Gastroesophageal sphincter (tissue), 4 donors: ENCODE results near the genes CAPRIN2 and DENND5B.

- PRO-cap = no peak
- RAMPAGE, long total RNA, 4 experiments = no peak in any of the 4 experiments
Measured at GRCh38 chr12:29617069-29617357, 119.5 kb upstream of the OVCH1 start.

DNA sequence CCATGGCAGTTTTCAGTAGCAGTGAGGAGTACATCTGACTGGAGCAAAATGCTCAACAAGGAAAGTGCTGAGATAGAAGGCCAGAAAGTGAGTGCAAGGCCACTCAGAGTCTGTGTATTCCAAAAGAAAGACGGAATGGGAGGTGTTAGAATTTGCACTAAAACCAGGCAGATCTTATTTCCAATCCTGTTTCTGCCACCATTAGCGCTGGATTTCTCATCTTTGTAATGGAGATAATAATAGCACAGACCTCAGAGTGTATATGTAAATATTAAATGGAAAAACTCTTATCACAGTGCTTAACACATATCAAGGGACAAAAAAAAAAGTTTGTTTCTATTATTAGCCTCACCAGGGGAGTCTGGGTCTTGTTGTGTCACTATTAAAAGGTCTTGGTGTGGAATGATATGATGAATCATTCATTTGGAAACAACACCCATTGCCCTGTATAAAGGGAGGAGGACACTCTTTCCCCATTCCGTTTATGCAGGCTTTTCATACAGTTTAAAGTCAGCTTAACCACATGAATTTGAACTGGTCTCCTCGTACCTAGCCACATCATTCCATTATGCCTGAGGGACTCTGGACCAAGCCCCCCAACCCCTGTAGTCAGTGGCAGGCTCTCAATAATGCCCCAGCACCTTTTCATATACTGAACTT, 349.6 kb downstream of the IPO8 start:
- PRO-cap = no peak
- RAMPAGE, long total RNA, 4 experiments = no peak in any of the 4 experiments

GRCh38 chr12:30506279-30506769, 189.3 kb downstream of the IPO8 start:
- PRO-cap = no peak
- RAMPAGE, long total RNA, 4 experiments = no peak in any of the 4 experiments

GRCh38 chr12:30694447-30694861, 1.2 kb downstream of the IPO8 start:
- PRO-cap = no peak
- RAMPAGE, long total RNA, 4 experiments = no peak in any of the 4 experiments

GRCh38 chr12:30728850-30729336, 25.9 kb downstream of the CAPRIN2 start:
- PRO-cap = no peak
- RAMPAGE, long total RNA, 4 experiments = no peak in any of the 4 experiments

DNA sequence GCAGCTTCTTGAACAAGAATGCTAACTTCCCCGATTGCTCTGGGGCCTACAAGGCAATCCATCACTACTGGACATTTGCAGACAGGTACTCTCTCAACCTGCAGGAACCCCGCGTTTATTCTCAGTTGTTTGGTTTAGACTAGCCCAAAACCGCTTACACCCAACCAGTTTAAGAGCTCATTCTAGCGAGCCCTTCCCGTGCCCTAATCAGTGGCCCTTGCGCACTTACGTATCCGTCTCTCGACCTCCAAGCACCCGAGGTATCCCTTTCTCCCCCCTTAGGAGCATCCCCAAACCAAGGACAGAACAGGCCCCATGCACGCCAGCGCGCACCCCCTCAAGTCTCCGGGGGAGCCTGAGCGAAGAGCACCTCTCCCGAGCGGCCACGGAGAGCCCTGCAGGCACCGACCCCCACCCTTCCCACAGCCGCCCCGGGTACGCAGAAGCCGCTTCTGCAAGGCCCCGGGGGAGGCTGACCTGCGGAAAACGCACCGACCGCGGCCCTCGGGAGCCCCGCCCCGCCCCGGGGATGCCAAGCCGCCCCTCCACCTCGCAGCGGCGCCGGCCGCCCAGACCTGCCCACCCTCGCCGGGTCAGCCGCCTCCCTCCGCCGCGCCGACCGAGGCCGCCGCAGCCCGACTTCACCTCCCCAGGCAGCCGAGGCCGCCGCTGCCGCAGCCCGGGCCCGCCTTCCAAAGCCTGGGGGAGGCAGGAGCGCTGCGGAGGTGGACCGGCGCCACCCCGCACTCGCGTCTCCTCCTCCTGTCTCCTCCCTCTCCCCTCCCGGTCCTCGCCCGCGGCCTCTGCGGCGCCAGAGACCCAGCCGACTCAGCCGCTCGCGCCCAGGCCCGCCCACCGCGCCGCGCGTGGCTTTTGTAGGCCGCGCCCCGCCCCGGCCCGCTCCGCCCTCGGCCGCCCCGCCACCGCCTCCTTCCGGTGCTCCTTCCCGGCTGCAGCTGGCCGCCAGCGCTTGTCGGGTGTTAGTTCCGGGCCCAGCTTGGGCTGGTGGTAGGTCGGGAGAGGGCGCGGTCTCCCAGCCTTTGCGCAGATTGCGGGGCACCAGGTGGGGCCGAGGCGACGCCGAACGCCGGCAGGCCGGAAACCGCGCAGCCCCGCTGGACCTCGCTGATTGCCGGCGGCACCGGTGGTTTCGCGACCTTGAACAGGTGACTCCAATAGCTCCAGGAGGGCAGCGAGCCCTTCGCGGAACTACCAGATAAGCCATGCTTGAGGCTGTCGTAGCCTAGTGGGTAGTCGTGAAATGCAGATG, at the start of gene CAPRIN2:
CAPRIN2 (minus strand) TSS at position 846 of the 1,270 bp plus-strand sequence.
- PRO-cap = bidirectional peak, plus-strand start at position 983 of the sequence, minus-strand start at position 671 of the sequence
- RAMPAGE, long total RNA, 4 experiments = start-site peak on the minus strand in 2 of 4 experiments, centred at positions 665 to 765 of the sequence, 86 to 142 reads per replicate

DNA sequence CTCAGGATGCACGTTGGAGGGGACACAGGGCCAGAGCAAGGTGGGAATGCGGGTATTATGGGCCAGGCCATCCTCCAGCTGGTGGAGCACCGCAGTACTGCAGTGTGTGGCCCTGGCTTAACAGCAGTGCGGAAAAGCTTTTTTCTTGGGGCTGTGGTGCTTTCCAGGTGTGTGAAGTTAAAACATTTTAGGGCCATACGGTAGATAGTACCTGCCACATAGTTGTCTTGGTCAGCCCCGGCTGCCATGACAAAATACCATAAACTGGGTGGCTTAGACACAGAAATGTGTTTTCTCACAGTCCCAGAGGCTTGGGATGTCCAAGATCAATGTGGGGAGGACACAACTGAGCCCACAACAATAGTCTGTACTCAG, 938 bp downstream of the DDX11 start:
- PRO-cap = no peak
- RAMPAGE, long total RNA, 4 experiments = no peak in any of the 4 experiments

DNA sequence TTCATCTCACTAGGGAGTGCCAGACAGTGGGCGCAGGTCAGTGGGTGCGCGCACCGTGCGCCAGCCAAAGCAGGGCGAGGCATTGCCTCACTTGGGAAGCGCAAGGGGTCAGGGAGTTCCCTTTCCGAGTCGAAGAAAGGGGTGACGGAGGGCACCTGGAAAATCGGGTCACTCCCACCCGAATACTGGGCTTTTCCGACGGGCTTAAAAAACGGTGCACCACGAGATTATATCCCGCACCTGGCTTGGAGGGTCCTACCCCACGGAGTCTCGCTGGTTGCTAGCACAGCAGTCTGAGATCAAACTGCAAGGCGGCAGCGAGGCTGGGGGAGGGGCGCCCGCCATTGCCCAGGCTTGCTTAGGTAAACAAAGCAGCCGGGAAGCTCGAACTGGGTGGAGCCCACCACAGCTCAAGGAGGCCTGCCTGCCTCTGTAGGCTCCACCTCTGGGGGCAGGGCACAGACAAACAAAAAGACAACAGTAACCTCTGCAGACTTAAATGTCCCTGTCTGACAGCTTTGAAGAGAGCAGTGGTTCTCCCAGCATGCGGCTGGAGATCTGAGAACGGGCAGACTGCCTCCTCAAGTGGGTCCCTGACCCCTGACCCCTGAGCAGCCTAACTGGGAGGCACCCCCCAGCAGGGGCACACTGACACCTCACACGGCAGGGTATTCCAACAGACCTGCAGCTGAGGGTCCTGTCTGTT, 89.7 kb downstream of the DDX11 start:
- PRO-cap = no peak
- RAMPAGE, long total RNA, 4 experiments = no peak in any of the 4 experiments

GRCh38 chr12:31370774-31371785, 45.1 kb upstream of the SINHCAF start:
- PRO-cap = no peak
- RAMPAGE, long total RNA, 4 experiments = no peak in any of the 4 experiments

- PRO-cap = no peak
- RAMPAGE, long total RNA, 4 experiments = no peak in any of the 4 experiments
Measured at GRCh38 chr12:31451875-31452567, 126.1 kb upstream of the SINHCAF start.

DNA sequence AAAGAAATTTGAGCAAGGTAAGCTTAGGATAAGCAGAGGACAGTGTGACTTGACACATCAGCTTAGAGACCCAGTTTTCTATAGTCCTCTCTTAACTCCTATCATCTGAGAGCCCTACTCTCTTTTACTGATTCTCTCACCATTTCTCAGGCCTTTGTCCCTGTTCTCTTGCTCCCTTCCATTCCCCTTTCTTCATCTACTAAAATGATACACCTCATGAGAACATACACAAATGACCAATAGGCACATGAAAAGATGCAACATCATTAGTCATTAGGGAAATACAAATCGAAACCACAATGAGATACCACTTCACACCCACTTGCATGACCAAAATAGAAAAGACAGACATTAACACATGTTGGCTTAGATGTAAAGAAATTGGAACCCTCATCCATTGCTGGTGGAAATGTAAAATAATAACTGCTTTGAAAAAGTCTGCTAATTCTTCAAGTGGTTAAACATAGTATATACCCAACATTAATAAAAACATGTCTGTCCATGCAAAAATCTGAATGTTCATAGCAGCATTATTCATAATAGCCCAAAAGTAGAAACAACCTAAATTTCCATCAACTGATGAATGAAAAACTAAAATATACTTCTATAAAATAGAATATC, 66.1 kb downstream of the DENND5B start:
- PRO-cap = no peak
- RAMPAGE, long total RNA, 4 experiments = no peak in any of the 4 experiments

DNA sequence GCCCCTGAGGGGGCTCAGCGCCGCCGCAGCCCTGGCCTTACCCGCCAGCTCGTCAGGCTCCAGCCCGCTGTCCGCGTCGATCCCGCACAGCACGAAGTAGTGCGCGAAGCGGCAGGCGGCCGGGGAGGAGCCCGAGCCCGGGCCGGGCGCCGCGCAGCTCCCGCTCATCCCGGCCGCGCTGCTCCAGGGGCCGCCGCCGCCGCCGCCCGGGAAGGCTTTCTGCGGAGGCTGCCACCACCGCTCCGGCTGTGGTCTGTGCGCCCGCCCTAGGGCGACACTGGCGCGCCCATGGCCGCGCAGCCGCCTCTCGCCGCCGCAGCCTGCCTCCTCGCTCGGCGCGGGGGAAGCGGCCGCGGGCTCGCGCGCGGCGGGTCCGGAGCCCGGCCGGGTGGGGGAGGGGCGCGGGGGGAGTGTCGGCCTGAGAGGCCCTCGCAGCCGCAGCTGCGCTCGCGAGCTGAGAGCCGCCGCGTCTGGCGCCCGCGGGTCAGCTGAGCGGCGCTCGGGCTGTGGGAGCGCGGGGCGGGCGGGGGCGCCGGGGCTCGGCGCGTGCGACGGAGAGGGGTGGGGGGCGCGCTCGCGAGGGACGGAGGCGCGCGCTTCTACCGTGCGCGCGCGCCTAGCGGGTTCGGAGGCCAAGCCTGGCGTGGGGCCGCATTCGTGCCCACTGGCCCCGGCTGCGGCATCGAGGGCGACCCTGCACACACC, at the start of gene DENND5B:
DENND5B (minus strand) TSS at position 472 of the 705 bp plus-strand sequence.
- PRO-cap = bidirectional peak, plus-strand start at position 67 of the sequence, minus-strand start at position 98 of the sequence; bidirectional peak, plus-strand start at position 457 of the sequence, minus-strand start at position 472 of the sequence
- RAMPAGE, long total RNA, 4 experiments = no peak in any of the 4 experiments

DNA sequence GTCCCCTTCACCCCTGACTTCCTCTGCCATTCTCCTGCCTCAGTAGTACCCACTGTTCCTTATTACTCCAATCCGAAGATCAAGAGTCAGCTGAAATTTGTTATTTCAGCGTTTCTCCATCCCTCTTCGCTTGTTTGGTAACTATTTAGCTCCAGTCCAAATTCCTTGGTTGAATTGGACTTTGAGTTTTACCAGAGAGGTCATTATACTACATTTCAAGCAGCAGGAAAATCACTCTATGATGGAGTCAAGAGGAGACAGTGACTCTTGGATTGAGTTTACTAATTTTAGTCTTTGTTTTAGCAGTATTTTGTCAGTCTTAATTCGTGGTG, 4.6 kb downstream of the ETFBKMT start:
- PRO-cap = no peak
- RAMPAGE, long total RNA, 4 experiments = no peak in any of the 4 experiments

- PRO-cap = no peak
- RAMPAGE, long total RNA, 4 experiments = no peak in any of the 4 experiments
Measured at GRCh38 chr12:31897784-31898445, 61.3 kb upstream of the RESF1 start.

DNA sequence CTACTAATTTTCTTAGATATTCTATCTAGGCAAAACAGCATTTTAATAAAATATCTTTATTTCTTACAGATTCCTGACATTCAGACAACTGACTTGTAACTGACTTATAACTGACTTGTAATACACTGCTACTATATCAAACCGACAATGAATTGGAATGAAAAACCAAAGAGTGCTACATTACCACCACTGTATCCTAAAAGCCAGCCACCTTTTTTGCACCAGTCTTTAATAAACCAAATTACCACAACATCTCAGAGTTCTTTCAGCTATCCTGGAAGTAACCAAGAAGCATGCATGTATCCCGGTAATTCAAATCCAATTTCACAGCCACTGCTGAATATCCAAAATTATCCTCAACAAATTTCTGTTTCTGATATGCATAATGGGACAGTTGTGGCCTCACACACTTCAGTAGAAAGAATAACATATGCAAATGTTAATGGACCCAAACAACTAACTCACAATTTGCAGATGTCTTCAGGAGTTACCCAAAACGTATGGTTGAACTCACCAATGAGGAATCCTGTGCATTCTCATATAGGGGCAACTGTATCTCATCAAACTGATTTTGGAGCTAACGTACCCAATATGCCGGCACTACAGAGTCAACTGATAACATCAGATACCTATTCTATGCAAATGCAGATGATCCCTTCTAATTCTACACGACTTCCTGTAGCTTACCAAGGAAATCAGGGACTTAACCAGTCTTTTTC, 21.8 kb downstream of the RESF1 start:
- PRO-cap = no peak
- RAMPAGE, long total RNA, 4 experiments = no peak in any of the 4 experiments

GRCh38 chr12:32138509-32139428, 32.1 kb downstream of the BICD1 start:
- PRO-cap = no peak
- RAMPAGE, long total RNA, 4 experiments = no peak in any of the 4 experiments

GRCh38 chr12:32502559-32503082, 103.3 kb downstream of the FGD4 start:
- PRO-cap = no peak
- RAMPAGE, long total RNA, 4 experiments = no peak in any of the 4 experiments

DNA sequence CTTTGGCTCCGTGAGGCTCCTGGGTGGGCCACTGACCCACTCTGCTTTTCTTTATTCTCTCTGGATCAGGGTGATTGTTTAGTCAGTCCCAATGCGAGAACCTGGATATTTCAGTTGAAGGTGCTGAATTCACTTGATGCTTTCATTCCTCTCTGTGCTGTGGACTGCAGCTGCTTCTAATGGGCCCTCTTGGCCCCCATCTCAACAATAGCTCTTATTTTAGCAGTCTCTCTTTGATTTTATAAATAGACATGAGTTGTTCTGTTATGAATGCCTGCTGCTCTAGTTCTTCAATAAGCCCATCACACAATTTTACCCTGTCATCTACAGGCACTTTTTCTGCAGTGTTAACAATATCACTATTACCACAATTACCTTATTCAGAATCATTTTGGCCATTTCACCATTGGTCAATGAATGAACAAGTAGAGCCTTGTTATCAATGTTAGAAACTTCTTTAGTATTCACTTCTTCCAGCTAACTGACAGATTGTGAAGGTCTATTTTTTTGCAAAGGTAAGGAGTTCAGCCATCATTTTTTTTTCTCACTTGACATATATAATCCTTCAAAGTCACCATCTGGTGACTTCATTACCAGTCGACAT, 54.2 kb upstream of the YARS2 start:
- PRO-cap = no peak
- RAMPAGE, long total RNA, 4 experiments = no peak in any of the 4 experiments

DNA sequence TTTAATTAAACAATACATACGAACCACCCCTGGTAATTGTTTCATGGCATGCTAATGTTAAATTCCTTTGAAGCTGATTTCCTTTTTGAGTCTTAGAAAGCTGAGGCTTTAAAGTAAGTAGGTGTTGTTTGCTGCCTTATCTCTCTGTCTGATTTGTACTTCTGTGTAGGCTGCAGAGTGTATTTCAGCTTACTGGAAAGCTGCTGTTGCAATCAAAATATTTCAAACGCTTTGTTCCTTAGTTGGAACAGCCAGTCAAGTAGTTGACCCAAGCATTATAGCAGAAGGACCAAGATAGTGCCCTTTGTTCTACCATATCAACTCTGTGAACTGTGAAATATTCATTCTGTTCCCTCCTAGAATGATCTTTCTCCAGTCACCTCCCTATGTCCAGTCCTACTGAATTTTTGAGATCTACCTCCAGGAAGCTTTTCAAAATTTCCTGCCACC, 3.1 kb downstream of the PKP2 start:
- PRO-cap = no peak
- RAMPAGE, long total RNA, 4 experiments = no peak in any of the 4 experiments

GRCh38 chr12:32987237-32987580, 90.6 kb upstream of the PKP2 start:
- PRO-cap = no peak
- RAMPAGE, long total RNA, 4 experiments = no peak in any of the 4 experiments